ENCODE measurements around a stretch of chr20.

GRCh38 chr20:50826159-50826538 is 31.3 kb downstream of the BCAS4 start:
- PRO-cap, result no peak
CAGE:
- cytosol, long polyA minus RNA, result no peak
- cytosol, long polyA plus RNA, result no peak
- long polyA plus RNA, result no peak
- nucleus, long polyA minus RNA, result no peak
- nucleus, long polyA plus RNA, result no peak

DNA sequence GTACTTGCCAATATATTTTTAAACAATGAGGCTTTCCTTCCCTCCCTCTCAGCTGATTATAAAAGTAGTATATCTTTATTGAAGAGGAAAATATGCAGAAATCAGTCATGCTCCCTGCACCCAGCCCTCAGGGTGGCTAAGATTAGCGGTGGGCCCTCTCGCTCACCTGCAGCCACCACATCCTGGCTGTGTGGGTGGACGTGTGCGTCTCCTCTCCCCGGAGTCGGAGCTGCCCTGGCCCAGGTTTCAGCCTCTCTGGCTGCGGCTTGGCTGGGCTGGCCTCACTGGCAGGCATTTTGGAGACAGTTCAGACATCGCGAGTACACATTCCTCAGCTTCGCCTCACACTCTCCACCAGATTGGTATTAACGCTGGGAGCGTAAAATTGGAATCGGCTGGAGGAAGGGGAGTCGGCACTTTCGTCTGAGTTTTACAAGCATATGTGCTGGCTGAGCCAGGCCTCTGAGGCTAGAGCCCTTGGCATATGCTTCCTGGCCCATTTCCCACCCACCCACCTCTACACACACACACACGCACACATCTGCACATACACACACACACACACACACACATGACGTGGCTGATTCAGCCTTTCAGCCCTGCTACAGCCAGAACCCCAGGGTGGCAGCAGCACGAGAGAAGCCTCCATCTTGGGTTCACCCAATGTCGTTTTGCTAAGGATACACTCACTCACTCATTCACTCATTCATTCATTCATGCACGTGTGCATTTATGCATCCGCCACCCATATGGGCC is 42.8 kb downstream of the BCAS4 start:
- PRO-cap, result no peak
CAGE:
- cytosol, long polyA minus RNA, result no peak
- cytosol, long polyA plus RNA, result no peak
- long polyA plus RNA, result no peak
- nucleus, long polyA minus RNA, result no peak
- nucleus, long polyA plus RNA, result no peak

GRCh38 chr20:50840573-50841037 is 45.7 kb downstream of the BCAS4 start:
- PRO-cap, result no peak
CAGE:
- cytosol, long polyA minus RNA, result no peak
- cytosol, long polyA plus RNA, result no peak
- long polyA plus RNA, result no peak
- nucleus, long polyA minus RNA, result no peak
- nucleus, long polyA plus RNA, result no peak

DNA sequence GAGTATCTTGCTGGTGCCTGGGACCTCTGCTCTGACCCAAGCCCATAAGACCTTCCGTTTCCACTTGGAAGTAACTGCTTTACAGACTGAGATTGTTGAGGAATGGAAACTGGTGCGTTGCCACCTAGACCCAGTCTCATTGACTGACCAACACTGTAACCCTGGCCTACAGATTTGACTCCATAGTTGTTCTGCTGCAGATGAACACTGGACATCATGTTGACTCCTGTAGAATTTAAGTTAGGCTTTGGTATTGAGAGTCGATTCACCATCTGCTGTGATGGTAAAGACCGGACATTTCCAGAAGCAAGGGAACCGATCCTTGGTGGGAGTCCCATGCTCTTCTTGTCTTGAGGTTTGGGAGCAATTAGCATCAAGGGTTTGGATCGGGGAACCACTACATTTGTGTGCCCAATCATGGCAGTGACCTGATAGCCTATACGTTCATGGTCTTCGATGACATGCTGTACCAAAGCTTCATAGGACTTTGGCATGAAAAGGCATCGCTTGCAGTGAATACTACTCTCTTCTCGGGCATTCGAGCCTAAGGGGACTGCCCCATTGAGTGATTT is 37.6 kb downstream of the ADNP start:
- PRO-cap, result no peak
CAGE:
- cytosol, long polyA minus RNA, result no peak
- cytosol, long polyA plus RNA, result no peak
- long polyA plus RNA, result no peak
- nucleus, long polyA minus RNA, result no peak
- nucleus, long polyA plus RNA, result no peak

DNA sequence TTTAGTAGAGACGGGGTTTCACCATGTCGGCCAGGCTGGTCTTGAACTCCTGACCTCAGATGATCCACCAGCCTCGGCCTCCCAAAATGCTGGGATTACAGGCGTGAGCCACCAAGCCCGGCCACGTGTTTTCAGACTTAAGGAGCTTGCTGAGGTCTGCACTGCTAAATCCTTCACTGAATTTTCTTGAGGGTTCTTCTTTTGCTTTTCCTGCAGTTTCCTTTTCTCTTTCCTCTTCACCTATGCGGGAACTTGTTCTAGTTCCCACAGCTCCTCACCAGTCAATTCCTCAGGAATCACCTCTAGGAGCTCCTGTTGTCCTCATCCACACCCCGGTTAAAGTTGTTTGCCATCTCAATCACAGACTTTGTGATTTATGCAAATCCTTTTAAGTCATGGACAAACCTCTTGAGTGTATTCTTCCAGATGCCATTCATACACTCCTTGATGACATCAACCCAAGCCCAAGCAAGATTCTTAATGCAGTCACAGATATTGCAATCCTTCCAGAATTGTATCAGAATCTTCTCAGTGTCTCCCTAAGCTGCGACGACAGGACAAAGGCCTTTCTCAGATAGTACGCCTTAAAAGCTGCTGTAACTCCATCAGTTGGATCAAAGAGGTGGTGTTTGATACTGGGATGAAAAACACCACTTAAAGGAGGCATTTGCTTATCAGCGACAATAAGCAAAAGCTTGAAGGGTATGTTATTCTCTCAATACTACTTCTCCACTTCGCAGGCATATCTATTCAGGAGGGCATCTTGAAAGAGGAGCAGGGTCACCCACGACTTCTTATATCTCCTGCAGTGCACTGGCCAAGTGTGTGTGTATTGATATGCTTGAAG is 33.9 kb downstream of the ADNP start:
- PRO-cap, result no peak
CAGE:
- cytosol, long polyA minus RNA, result no peak
- cytosol, long polyA plus RNA, result no peak
- long polyA plus RNA, result no peak
- nucleus, long polyA minus RNA, result no peak
- nucleus, long polyA plus RNA, result no peak

DNA sequence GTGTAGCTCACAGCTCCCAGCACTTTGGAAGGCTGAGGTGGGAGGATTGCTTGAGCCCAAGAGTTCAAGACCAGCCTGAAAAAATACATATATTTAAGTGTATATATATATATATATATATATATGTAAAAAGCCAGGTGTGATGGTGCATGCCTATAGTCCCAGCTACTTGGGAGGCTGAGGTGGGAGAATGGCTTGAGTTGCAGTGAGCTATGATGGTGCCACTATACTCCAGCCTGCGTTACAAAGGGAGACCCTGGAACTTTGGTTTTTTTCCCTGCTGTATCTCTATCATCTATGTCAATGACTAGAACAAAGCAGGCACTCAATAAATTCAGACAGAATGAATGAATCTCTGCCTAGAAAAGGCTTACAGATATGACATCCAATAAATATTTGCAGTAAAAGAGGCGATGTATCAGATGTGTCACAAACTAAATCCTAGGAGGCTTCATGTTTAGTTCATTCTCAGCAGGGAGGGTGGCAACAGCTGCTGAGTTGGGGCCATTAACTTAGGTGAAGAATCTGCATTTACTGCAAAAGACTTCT is 12.0 kb downstream of the ADNP start:
- PRO-cap, result no peak
CAGE:
- cytosol, long polyA minus RNA, result no peak
- cytosol, long polyA plus RNA, result no peak
- long polyA plus RNA, result no peak
- nucleus, long polyA minus RNA, result no peak
- nucleus, long polyA plus RNA, result no peak

GRCh38 chr20:50927518-50928406 is 3.5 kb downstream of the ADNP start:
- PRO-cap, result no peak
CAGE:
- cytosol, long polyA minus RNA, result no peak
- cytosol, long polyA plus RNA, result no peak
- long polyA plus RNA, result no peak
- nucleus, long polyA minus RNA, result no peak
- nucleus, long polyA plus RNA, result no peak

- PRO-cap, result bidirectional peak, plus-strand start at chr20:50930747, minus-strand start at chr20:50930749
CAGE:
- cytosol, long polyA minus RNA, result no peak
- cytosol, long polyA plus RNA, result no peak
- long polyA plus RNA, result no peak
- nucleus, long polyA minus RNA, result no peak
- nucleus, long polyA plus RNA, result no peak
Observed at GRCh38 chr20:50930442-50930787, 822 bp downstream of the ADNP start.

DNA sequence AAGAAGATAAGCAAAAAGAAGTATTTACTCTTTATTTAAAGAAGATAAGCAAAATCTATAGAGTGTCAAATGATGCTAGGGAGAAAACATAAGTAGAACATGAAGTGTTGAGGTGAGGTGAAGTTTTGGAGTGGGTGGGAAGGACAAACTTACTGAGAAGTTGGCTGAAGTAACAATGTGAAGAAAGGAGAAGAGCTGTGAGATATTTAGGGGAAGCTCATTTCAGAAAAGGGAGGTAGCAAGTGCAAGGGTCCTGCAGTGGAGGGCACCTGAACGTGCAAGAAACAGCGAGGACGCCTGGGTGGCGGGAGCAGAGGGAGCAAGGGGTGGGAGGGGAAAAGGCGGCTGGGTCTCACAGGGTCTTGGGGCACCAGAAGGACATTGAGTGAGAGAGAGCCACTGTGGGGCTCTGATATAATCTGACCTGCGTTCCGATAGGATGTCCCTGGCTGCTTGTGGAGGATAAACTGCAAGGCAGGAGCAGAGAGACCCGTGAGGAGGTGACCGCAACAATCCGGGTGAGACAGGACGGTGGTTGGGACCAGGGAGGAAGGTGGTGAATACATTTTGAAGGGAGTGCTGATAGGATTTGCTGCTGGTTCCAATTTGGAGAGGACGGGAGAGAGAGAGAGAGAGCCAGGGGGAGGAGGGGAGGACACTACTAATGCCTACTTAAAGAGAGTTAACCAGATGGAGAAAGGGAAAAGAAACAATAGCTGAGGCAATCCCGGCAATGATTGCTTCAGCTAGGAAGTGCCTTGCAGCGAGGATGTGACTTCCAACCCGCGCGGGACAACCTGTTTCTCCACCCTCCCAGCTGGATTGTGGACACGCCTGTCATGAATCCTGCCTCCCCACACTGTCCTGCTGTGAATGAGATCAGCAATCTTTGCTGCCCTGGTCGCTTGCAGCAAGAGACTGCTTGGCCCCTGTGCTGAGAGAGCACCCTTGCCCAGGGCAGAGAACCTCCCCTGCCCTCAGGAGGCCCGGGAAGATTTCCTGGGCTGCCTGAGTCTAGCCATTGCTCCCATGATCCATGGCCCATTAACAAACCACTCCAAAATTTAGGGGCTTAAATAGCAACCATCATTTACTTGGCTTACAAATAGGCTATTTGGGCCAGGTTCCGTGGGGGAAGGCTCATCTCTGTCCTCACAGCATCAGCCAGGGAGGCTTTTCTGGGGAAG is 198.9 kb upstream of the KCNG1 start:
- PRO-cap, result no peak
CAGE:
- cytosol, long polyA minus RNA, result no peak
- cytosol, long polyA plus RNA, result no peak
- long polyA plus RNA, result no peak
- nucleus, long polyA minus RNA, result no peak
- nucleus, long polyA plus RNA, result no peak

GRCh38 chr20:51412247-51412744 is 130.2 kb downstream of the NFATC2 start:
- PRO-cap, result no peak
CAGE:
- cytosol, long polyA minus RNA, result no peak
- cytosol, long polyA plus RNA, result no peak
- long polyA plus RNA, result no peak
- nucleus, long polyA minus RNA, result no peak
- nucleus, long polyA plus RNA, result no peak

GRCh38 chr20:51417316-51418141 is 125.0 kb downstream of the NFATC2 start:
- PRO-cap, result no peak
CAGE:
- cytosol, long polyA minus RNA, result no peak
- cytosol, long polyA plus RNA, result no peak
- long polyA plus RNA, result no peak
- nucleus, long polyA minus RNA, result no peak
- nucleus, long polyA plus RNA, result no peak

- PRO-cap, result no peak
CAGE:
- cytosol, long polyA minus RNA, result no peak
- cytosol, long polyA plus RNA, result no peak
- long polyA plus RNA, result no peak
- nucleus, long polyA minus RNA, result no peak
- nucleus, long polyA plus RNA, result no peak
Observed at GRCh38 chr20:51426740-51427514, 115.6 kb downstream of the NFATC2 start.

DNA sequence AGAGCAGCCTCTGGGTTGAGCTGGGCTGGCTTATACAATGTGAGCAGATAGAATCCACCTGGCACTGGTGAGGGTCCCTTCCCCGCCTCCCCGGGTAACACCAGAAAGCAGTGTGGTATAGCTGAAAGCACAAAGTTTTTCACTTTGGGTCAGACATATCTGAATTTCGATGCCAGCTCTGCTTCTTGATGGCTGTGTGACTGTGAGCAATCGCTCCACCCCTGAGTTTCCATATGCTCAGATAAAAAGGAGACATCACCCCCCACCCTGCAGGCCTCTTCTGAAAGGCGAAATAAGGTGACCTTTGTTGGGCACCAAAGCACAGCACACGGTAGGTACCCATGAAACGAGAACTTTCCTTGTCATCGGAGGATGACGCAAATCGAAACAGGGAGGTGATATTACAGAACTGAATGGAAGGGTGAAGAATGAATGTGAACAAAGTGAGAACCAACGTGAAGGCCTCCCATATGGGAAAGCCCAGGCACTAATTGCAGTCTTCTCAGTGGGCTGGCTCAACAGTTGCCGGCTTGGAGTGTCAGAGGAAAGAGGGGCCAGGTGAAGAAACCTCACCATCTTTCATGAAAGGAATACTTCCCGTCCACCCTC is 61.9 kb downstream of the NFATC2 start:
- PRO-cap, result no peak
CAGE:
- cytosol, long polyA minus RNA, result no peak
- cytosol, long polyA plus RNA, result no peak
- long polyA plus RNA, result no peak
- nucleus, long polyA minus RNA, result no peak
- nucleus, long polyA plus RNA, result no peak

DNA sequence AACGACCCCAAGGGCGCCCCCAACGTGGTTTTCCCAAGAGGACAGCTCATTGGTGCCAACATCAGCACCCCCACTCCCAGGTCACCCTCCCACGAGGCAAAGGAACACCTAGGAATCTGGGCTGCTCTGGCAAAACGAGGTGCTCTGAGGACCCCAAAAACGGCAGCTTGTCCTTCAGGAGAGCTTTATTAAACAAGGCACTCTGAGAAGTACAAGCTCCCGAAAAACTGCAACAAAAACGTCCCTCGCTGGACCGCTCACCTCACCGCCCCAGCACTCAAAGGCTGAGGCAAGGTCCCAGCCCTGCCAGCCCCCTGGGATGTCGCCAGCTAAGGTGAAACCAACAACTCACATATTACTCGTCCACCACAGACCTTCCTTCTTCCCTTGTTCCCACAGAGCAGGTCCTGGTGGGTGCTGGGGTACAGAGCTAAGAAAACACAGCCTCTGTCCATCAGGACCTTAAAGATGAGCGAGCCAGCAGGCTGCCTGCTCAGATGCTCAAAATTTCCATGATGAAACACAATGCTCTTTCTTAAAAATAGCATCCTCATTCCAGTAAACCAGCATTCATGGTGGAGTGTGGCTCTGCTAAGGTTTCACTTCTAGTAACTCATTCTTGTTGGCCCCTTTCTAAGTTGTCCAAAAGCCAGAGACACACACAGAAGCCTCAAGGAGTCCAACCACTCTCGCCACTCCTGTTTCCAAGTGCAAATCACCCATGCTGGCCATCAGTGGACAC is 36.0 kb downstream of the ATP9A start:
- PRO-cap, result no peak
CAGE:
- cytosol, long polyA minus RNA, result no peak
- cytosol, long polyA plus RNA, result no peak
- long polyA plus RNA, result no peak
- nucleus, long polyA minus RNA, result no peak
- nucleus, long polyA plus RNA, result no peak

DNA sequence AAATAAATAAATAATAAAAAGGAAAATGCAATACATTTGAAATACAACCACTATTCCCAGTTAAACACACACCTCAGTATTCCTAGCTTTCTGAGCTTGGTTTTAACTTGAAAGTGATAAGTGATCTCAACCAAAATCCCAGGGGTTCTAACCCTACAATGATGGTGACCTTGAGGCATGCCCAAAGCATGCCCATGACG is 96.9 kb downstream of the ZFP64 start:
- PRO-cap, result no peak
CAGE:
- cytosol, long polyA minus RNA, result no peak
- cytosol, long polyA plus RNA, result no peak
- long polyA plus RNA, result no peak
- nucleus, long polyA minus RNA, result no peak
- nucleus, long polyA plus RNA, result no peak

GRCh38 chr20:52210300-52210745 is 18.7 kb upstream of the ZFP64 start:
- PRO-cap, result no peak
CAGE:
- cytosol, long polyA minus RNA, result no peak
- cytosol, long polyA plus RNA, result no peak
- long polyA plus RNA, result no peak
- nucleus, long polyA minus RNA, result no peak
- nucleus, long polyA plus RNA, result no peak

DNA sequence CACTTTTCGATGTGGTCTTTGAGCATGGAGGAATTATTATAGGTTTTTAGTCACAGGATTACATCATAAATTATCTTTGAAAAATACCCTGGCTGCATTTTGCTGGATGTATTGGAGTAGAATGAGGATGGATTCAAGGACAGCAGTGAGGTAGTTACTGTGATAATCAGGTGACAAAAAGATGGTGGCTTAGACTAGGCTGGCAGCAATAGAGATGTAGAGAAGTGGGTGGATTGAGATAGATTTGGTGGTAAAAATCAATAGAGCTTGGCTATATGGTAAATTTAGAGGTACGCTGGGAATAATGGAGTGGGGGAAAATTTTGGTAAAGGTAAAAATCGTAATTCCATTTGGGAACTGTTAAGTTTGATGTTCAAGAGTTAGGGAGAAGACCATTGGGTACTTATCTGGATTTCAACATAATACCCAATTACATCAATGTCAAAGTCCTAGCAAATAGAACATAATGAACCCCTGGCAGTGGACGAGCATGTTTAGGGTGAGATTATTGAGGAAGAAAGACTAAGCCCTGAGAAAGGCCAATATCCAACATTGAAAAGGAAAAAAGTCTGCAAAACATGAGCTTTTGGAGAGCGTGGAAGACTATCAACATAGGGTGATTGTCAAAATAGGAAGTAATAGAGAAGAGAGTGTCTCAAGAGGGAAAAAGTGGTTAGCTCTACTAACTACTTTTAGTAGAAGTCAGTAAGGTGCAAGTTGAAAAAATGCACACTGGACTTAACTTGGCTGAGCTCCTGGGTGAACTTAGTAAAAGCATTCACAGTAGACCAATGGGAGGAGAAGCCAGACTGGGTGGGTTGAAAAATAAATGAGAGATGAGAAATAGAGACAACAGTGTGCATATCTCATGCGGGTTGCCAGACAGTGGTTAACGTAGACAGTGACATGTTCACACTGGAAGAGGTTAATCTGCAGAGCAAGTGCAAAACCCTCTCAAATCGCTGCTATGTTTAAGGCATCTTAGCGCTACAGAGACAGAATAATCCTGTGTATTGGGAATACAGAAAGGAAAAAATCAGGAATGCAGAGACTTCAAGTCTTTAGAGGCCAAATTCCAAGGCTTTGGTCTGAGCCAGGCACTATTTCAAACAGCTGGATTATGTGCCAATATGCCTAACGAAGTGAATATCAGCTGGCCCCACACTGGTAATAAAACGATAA is 106.7 kb downstream of the TSHZ2 start:
- PRO-cap, result no peak
CAGE:
- cytosol, long polyA minus RNA, result no peak
- cytosol, long polyA plus RNA, result no peak
- long polyA plus RNA, result no peak
- nucleus, long polyA minus RNA, result no peak
- nucleus, long polyA plus RNA, result no peak

DNA sequence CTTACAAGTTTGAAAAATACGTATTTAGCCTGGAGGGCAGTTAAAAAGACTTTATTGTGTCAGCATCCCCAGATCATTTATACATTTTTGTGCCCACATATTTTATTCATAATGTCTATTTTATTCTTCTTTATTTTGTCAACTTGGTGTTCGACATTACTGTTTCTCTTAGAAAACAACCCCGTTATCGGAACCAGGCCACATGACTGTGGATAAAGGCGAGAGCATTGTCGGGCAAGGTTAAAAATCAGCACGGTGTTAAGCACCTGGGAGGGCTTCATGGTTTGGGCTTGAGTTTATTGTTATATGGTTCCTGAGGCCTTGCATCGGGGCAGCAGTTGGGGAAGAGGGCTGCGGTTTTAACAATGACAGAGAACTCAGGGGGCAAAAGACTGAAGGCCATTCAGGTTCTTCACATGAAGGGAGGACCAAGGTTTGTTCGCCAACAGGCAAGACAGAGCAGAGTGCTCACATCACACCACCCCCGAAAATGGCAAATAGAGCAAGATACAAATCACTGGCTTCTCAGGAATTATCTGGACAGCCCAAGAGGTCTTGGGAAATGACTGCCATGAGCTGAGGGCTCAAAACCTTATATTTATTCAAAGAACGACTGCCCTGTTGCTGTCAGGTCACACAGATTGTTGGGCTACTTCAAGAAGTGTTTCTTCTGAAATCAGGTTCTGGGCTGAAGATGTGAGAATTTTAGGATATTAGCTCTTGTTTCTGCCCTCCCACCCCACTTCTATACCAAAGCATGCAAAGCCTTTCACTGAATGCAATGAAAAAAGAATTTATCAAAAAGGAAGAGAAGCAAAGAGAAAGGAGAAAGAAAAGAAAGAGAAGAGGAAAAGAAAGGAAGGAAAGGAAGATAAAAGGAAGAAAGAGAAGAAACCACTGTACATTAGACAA is 284.8 kb downstream of the ZNF217 start:
- PRO-cap, result no peak
CAGE:
- cytosol, long polyA minus RNA, result no peak
- cytosol, long polyA plus RNA, result no peak
- long polyA plus RNA, result no peak
- nucleus, long polyA minus RNA, result no peak
- nucleus, long polyA plus RNA, result no peak

DNA sequence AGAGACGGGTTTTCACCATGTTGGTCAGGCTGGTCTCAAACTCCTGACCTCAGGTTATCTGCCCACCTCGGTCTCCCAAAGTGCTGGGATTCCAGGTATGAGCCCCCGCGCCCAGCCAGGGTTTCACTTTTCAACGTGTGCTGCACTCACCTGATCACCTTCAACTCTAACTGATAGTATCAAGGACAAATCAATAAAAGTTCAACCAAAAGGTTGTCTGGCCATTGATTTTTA is 37.4 kb downstream of the ZNF217 start:
- PRO-cap, result no peak
CAGE:
- cytosol, long polyA minus RNA, result no peak
- cytosol, long polyA plus RNA, result no peak
- long polyA plus RNA, result no peak
- nucleus, long polyA minus RNA, result no peak
- nucleus, long polyA plus RNA, result no peak

DNA sequence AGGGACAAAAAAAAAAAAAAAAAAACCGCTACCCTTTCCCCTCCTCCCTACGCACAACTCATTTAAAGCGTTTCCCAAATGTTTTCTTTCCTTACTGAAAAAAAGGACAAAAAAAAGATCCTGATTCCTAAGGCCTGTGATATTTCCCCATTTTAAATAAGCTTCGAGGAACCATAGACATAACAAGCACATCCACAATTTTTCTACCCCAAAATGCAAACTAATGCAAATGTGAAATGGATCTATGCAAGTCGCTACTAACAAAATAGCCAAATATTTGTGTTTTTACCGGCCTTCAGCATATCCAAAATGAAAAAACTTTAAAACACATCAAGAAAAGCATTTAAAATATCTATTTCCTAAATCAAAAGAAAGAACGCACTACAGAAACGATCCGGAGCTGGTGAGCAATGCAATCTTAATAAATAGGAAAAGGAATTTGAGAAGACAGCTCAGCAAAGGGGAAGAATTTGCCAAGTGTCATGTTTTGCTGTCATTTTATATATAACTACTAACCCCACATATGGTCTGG is 1.5 kb upstream of the ZNF217 start:
- PRO-cap, result no peak
CAGE:
- cytosol, long polyA minus RNA, result no peak
- cytosol, long polyA plus RNA, result no peak
- long polyA plus RNA, result no peak
- nucleus, long polyA minus RNA, result no peak
- nucleus, long polyA plus RNA, result no peak